Daoy (cell line): Measurements from ENCODE around the gene SETD9.

GRCh38 chr5:56152352-56152767 lies 80.8 kb downstream of the ANKRD55 start:
- RAMPAGE, long total RNA = no peak

DNA sequence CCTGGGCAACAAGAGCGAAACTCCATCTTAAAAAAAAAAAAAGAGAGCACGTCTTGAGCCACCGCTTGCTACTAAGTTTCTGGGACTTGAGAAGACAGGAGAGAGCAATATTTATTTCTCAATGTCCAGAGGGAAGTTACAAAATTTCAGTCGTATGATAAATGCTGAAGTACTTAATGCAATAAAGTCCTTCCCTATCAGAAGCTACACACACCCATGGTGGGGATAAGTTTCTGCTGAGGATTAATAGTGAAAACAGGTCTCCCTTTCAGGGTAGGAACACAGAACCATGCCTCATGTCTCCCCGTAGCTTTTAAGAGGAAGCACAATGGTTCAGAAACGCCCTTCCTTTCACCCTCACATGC lies 73.7 kb downstream of the ANKRD55 start:
- RAMPAGE, long total RNA = no peak

DNA sequence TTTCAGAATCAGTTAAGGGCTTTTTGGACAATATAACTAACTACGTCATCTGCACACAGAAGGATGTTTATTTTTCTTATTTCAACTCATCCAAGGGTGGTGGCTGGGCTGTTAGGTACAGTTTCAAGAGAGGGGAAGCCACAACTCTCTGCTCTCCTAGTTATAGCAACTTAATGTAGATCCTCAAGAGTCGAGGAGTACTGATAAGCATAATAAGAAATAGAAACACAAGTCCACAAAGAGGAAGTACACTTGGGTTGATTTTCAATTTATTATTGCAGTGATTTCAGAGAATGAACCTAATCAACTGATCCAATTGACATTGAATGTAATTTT lies 65.5 kb downstream of the ANKRD55 start:
- RAMPAGE, long total RNA = no peak

DNA sequence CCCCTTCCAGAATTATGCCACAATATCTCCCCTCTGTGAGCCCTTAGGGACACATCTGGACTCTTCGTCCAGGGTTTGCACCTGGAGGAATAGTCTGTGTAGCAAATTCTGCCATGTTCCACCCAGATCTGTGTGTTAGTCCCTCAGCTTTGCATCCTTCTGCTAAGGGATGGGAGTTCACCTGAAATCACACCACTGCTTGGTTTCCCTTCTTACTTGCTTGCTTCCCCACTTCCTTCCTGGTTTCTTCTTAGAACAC lies 202.7 kb upstream of the MAP3K1 start:
- RAMPAGE, long total RNA = no peak

GRCh38 chr5:56829009-56829497 lies 13.7 kb downstream of the MAP3K1 start:
- RAMPAGE, long total RNA = no peak

- RAMPAGE, long total RNA = no peak
Measured at GRCh38 chr5:56838272-56838864, 23.0 kb downstream of the MAP3K1 start.

DNA sequence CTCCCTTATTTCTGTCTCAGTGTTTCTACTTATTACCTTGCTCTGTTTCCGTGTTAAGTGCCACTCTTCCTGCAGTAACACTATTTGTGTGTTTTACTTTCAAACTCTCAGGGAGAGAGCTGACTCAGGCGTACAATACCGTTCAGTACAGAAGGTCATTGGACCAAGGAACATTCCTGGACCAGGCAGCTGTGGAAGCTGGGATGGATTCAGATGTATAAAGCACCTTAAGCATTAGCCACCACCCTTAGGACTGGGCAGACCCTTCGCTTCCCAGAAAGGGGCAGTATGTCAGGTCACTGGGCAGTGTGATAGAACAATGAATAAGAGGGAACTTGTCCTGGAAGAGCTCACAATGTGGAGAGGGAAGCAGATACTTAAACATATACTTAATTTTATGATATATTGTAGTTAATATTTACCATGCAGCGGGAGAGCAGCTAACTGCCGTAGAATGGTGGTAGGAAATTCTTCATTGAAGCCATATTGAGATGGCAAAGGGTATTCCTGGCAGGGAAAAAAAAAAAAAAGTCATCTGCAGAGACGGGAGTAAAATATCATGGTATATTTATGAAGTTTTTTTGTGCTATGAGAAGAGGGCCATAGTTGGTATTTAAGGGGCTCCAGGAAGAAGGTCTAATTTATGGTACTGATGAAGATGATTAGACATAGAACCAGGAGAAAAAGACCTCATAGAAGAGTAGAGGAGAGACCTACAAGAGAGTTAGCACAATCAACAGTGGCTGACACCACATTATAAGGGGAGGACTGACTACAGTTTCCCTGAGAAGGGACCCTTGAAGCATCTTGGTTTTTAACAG lies 36.4 kb downstream of the MAP3K1 start:
- RAMPAGE, long total RNA = no peak

- RAMPAGE, long total RNA = no peak
Measured at GRCh38 chr5:56908982-56909687, at the start of gene SETD9. TSS of gene SETD9 (plus strand) at chr5:56909596.

DNA sequence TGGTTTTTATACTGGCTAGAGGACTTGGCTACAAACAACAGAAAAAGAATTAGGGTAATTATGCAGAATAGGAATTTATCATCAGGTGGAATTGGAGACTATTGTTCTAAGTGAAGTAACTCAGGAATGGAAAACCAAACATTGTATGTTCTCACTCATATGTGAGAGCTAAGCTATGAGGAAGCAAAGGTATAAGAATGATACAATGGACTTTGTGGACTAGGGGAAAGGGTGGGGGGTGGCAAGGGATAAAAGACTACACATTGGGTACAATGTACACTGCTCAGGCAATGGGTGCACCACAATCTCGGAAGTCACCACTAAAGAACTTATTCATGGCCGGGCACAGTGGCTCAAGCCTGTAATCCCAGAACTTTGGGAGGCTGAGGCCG lies 51.6 kb upstream of the MIER3 start:
- RAMPAGE, long total RNA = no peak

- RAMPAGE, long total RNA = no peak
Measured at GRCh38 chr5:57031928-57032705, 80.2 kb upstream of the MIER3 start.

DNA sequence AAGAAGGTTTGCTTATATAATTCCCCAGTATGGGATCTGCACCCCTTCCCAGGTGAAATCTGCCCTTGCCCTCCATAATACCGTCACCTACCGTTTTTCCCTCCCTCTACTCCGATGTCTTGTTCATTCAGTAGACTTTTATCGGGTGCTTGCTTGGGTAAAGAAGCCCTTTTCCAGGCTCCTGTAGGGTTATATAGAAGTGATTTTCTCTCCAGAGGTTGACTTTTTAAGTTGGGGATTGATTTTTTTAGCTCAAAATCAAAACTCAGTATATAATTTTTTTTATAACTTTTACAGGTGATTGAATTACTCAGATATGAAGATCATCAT lies 1.3 kb downstream of the GPBP1 start:
- RAMPAGE, long total RNA = no peak

DNA sequence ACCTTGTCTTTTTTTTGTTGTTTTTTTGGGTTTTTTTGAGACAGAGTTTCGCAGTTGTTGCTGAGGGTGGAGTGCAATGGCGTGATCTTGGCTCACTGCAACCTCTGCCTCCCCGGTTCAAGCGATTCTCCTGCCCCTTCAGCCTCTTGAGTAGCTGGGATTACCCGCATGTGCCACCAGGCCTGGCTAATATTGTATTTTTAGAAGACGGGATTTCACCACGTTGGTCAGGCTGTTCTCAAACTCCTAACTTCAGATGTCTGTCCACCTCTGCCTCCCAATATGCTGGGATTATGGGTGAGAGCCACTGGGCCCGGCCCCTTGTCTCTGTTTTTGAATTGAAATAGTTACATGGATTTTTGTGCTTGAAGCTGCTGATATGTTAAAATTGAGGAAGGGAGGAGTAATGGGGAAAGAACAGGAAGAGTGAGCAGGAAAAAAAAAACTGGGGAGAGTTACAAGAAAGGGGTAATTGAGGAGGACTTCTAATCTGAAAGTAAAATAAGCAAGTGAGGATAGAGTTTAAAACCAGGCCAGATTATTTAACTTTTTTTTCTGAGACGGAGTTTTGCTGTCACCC lies 5.8 kb downstream of the GPBP1 start:
- RAMPAGE, long total RNA = no peak

DNA sequence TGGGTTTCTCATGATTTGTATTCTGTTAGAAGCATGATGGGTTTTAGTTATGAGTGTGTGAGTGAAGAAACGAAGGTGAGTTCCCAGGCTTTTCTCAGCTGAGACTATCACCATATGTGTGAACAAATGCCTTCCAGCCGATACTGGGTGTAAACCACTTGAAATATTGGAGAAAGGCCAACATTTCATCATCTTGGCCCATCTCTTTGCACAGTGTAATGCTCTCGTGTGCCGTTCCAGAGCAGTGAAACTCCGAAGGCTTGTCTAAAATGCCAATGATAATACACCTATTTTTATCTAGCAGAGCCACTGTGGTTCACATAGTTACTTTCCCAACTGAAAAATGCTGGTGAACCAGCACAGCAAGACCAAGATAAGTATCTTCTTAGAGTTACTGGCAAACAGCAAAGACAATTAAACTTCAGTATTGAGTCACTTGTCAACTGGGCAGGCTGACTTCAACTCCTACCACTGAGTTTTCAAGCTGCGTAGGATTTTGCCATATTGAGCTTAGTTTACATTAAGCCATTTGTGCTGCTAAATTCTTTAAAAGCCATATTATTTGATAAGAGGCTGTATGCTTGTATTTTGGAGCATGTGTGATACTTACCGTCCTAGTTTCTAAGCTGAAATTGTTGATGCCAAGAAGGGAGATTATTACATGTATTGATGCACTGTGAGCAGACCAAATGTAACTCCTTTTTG lies 379.9 kb upstream of the ACTBL2 start:
- RAMPAGE, long total RNA = no peak

- RAMPAGE, long total RNA = no peak
Measured at GRCh38 chr5:57989429-57989812, 470.5 kb downstream of the PLK2 start.

DNA sequence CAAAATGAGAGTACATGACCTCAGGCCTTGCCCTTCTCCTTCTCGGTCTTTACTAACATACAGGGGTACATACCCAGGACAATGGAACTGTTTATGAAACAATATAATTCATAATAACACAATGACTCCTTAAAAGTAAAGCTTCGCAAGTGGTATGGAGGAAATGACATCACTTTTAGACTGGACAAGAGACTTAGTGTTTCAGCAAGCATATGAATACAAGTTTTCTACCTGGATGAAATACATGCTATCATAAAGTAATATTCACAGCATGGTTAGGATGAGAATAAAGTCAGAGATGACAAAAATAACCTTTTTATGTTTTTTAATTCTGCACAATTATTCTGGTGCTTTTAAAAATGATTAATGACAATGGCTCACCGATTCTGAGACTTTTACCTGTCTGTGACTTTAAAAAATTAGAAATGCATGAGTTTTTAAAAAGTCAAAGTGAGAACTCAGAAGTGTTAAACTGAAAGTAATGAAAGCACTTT lies 386.5 kb downstream of the PLK2 start:
- RAMPAGE, long total RNA = no peak

GRCh38 chr5:58244762-58245354 lies 215.0 kb downstream of the PLK2 start:
- RAMPAGE, long total RNA = no peak

GRCh38 chr5:58450704-58451057 lies 9.2 kb downstream of the PLK2 start:
- RAMPAGE, long total RNA = no peak

DNA sequence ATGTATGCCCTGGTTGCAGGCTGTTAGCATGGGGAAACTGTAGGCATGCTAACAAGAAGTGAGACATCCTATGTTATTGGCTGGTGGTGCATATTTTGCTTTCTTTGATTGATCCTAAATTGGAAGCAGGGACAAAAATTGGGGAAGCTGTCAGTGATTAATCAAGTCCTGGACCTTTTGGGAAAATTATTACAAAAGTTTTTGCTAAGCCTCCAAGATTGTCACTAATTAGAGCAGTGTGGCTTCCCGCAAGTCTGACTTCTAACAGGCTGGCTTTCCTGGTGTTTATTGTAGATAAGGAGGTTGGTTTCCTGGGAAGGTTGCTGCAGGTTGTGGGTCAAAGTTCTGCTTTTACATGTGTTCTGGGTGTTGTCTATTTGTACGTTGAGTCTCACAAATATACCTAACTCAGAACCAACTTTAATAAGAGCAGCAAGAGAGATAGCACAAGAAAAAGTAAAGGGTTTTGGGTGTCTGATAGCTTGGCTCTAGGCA lies 46.8 kb downstream of the RAB3C start:
- RAMPAGE, long total RNA = no peak

GRCh38 chr5:58704046-58704365 lies 121.1 kb downstream of the RAB3C start:
- RAMPAGE, long total RNA = no peak

- RAMPAGE, long total RNA = no peak
Measured at GRCh38 chr5:59036163-59036807, 453.4 kb downstream of the RAB3C start.